Caco-2 (cell line): ENCODE results near the genes NOL8 and FGD3.

DNA sequence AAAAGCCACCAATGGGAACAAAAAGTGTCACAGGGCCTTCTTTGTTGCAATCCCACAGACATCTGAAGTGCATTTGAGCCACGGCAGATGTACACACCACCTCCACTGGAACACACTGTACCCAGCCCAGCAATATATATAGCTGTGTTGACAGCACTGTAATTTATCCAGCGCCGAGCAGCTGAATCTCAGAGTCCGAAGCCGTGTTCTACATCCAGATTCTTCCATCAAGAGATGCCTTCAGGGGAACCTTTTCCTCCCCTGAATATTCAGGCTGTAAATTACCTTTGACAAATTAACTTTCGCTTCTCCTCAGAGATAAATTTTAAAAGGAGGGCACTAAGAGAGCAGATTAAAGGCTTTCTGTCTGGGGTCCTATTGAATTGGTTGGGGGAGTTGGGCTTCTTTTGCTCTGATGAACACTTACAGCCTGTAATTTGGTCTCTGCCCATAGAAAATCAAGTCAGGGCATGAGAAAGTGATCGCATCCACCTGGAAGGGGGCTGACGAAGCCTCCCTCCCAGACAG is 76.4 kb downstream of the ROR2 start:
- PRO-cap: no peak
- RRBS: no CpG with 5 or more reads among the region's 8 CpGs

DNA sequence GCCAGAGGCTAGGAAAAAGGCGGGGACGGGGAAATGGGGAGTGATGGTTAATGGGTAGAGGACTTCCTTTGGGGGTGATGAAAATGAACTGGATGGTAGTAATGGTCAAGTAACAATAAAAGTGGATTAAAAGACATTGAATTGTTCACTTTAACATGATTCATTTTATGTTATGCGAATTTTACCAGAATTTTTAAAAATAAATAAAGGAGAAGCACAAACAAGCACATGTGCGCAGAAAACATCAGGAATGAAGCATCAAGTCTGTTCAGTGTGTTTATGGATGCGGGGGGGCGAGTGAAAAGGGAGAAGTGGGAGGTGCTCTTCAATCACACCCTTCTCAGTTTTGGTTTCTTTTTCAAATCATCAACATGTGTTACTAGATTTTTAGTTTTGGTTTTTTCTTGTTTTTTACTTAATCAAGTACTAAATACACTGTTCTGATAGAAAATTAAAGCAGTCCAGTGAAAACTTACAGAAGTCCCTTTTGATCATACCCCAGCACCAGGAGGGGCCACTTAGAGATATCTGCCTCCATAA is 16.1 kb downstream of the ROR2 start:
- PRO-cap: no peak
- RRBS: no CpG with 5 or more reads among the region's 6 CpGs

GRCh38 chr9:91945633-91946191 is 4.3 kb downstream of the ROR2 start:
- PRO-cap: no peak
- RRBS: no CpG with 5 or more reads among the region's 7 CpGs

DNA sequence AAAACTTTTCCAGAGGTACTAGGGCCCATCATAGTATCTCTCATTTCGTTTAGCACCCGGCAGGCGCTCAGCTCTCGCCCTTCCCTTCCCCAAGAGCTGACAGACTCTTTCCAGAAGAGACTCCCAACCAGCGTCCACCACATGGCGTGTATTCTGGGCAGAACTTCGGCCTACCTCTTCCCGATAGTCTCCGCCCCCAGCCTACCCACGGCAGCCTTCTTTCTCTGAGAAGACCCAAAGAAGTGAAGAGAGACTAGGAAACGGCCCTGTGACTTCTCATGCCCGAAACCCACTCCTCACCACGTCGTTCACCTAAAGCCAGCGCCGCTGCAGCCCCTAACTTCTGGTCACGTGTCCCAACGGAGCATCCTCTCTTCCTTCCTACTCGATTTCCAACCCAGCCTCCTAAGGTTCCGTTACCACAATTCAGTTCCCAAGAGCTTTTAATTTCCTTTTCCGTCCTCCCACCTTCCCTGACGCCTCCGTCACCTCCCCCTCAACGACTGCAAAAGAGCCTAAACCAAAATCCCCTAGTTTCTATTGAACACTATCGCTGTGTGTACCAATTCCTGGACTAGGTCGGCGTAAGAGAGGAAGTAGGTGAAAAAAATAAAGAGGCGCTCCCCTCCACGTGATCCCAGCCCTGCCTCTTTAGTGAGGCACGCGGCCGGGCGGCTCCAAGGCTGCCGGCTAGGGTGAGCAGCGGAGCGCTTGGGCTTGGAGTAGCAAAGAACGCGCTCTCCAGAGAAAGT is at the start of gene NOL8:
Gene NOL8 (minus strand): TSS at position 345 of the 752 bp plus-strand sequence.
- PRO-cap: bidirectional peak, plus-strand start at position 108 of the sequence, minus-strand start at position 108 of the sequence; bidirectional peak, plus-strand start at position 453 of the sequence, minus-strand start at position 345 of the sequence; bidirectional peak, plus-strand start at position 680 of the sequence, minus-strand start at position 590 of the sequence
- RRBS: no CpG with 5 or more reads among the region's 38 CpGs

DNA sequence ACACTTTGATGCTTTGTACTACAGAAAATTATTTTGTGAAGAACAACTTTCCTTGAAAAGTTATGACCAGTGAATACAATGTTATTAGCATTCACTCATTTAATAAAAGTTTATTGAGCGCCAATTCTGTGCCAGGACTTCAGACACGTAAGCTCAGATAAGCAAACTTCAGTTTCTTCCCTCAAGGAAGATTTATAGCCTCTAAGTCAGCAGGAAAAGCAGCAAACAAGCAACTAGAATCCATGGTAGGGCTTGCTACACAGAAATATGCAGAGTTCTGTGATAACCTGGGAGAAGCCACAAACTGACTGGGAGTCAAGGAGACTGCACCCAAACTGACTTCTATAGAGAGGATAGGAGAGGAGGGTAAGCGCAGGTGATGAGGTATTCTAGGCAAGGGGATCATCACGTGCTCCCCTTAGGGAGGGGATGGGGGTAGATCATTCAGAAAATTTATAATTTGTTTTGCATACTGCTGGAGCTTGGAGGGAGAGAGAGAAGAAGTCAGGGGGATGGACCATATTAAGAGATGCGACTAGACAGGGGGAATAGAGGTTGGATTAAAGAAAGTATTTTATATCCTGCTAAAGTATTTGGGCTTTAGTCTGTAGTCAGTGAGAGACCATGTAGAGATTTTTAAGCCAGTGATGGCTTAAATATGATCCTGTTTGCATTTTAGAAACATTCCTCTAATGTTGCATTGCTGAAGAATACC is 1.5 kb upstream of the OGN start:
- PRO-cap: no peak
- RRBS: no CpG with 5 or more reads among the region's 5 CpGs

GRCh38 chr9:92482132-92482644 is 53.6 kb downstream of the ECM2 start:
- PRO-cap: no peak
- RRBS: no CpG with 5 or more reads among the region's 3 CpGs

GRCh38 chr9:92624450-92625088 is 45.4 kb downstream of the IPPK start:
- PRO-cap: no peak
- RRBS: no CpG with 5 or more reads among the region's 5 CpGs

DNA sequence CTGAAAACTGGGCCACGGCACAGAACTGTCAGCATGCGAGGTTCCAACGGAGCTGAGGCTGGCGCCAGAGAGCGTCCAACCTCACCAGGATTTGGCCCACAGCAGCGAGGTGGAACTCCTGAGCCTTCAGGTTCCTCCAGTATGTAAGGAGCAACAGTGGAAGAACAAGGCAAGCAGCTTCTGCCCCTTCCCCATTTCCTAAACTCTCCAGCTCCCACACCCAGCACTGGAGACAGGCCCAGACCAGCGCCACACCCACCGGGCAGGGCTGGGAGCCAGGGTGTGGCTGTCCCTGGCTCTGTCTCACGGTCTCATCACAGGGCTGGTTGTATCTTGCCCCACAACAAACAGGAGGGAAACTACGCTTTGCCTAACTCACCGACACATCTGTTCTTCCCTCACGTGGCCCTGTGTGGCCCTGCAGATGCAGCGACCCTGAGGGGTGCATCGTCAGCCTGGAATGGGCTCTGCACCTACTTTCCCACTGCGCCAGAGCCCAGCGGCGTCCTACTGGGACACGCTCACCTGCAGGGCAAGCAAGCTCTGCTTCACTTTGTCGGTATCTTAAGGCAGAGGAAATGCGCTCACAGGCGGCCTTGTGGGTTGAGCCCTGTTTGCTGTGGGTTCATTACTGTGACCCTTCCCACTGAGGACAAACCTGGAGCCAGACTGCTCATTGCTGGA is 15.0 kb downstream of the IPPK start:
- PRO-cap: no peak
- RRBS: no CpG with 5 or more reads among the region's 21 CpGs

DNA sequence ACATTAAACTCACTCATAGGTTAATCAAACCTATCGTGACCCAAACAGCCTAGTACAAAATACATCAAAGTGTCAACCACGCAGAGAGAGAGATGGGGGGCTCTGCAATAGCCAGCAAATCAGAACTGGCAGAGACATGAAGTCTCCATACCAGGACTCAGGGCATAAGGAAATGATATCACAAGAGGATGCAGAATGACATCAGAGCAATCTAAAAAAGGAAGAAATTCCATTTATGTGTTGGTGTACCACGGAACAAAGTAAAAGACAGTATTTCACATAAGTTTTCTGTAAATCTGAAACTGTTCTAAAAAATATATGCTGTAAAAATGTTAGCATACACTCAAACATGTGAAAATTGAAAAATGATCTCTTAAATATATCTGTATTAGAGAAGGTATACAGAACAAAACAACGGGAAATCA is 24.6 kb downstream of the BICD2 start:
- PRO-cap: no peak
- RRBS: no CpG with 5 or more reads among the region's 4 CpGs

- PRO-cap: no peak
- RRBS: no CpG with 5 or more reads among the region's 8 CpGs
Measured at GRCh38 chr9:92756791-92757104, 7.9 kb downstream of the BICD2 start.

DNA sequence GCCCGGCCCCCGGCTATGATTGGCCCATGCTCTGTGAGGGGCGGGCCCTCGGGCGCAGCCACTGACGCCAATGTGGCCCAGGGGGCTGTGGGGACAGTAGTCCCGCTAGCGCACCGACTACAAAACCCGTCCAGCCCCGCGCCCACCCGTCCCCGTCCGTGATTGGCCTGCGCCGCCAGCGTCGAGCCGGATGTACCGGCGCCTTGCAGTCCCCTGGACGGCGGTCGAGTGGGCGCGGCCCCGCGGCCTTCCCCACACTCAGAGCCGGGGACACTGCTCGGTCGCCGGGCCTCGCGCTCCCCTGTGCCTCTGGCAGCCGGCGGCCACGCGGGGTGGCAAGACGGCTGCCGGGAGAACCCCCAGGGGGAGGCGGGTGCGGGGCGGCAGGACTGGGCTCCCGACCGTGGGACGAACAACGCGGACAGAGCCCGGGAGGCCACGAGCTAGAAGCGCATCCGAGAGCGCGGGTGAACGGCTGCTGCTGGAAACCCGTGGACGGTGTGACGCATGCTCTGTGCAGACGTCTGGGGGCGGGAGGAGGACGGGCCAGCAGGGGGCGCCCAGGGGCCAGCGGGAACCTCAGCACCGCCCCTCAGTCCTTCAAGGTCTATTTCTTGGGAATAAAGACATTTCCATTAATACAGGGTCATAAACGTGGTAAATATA is 456 bp upstream of the BICD2 start:
- PRO-cap: bidirectional peak, plus-strand start at position 208 of the sequence, minus-strand start outside the sequence; unidirectional peak, minus-strand start at position 502 of the sequence; unidirectional peak, minus-strand start at position 526 of the sequence
- RRBS: 3% methylated on average over 20 of the region's 66 CpGs

DNA sequence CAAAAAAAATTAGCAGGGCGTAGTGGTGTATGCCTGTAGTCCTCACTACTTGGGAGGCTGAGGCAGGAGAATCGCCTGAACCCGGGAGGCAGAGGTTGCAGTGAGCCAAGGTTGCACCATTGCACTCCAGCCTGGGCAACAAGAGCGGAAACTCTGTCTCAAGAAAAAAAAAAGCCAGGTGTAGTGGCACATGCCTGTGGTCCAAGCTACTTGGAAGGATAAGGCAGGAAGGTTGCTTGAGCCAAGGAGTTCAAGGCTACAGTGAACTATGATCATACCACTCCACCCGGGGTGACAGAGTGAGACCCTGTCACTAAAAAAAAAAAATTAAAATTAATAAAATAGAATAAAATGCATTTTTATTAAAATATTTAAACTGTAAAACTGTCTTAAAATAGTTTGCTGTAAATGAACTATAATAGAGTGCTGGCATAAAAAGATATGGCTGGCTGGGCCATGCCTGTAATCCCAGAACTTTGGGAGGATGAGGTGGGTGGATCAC is 35.9 kb downstream of the ZNF484 start:
- PRO-cap: no peak
- RRBS: no CpG with 5 or more reads among the region's 5 CpGs

DNA sequence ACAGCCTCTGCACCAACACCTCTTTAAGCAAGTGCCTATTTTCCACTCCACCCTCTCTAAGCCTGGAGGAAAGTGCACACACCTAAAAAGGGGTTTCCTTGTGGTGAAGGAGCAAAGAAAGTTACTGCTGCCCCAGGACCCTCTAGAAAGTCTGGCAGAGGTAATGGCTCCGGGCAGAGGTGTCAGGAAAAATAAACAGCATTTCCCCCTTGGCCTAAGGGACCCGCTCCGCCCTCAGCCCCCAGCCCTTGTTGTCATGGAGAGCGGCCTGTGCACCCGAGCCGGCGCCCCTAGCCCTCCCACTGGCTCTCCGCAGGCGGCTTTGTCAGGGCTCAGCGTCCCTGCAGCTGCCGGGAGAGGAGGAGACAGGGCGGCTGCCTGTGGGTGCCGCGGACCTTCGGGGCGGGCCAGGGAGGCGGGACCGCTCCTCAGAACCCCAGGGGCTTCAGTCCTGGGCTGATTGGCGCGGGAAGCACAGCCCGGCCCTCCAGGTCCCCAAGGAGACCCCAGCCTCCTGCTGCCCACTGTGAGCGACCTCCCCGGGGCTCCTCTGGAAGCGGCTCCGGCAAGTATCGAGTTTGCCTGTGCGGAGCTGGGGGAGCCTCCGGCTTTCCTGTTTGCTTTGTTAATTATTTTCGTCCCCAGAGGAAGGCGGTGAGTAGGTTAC is at the start of gene FGD3:
Gene FGD3 (plus strand): TSS at position 448 of the 667 bp plus-strand sequence.
- PRO-cap: bidirectional peak, plus-strand start at position 431 of the sequence, minus-strand start at position 304 of the sequence
- RRBS: 8% methylated on average over 15 of the region's 30 CpGs

DNA sequence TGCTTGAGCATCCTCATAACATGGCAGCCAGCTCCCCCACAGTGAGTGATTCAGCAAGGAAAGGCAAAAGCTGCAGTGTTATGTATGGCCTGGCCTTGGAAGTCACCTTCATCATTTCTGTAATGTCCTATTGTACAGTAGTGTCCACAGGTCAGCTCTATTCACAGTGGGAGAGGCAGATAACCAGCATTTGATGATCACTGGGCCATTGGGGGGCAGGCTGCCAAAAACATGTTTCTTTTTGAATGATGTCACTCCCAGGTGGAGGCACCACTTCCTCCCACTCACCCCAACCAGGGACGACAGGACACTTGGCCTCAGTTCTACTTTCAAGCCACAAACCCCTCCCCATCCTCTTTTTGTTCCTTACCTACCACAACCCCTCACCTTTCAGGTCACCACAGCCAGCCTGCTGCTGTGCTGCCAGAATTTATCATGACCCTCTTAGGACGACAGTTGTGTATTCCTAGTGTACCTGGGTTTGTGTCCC is 14.6 kb downstream of the FGD3 start:
- PRO-cap: no peak
- RRBS: no CpG with 5 or more reads among the region's 2 CpGs

DNA sequence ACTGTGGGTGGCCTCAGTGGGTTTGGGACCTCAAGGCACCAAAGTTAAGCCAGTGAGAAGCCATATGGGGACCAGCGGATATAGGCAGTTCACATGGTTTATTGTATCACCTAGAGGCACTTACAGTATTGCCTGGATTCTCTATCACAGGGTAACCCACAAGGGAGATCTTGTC is 21.5 kb downstream of the FGD3 start:
- PRO-cap: no peak
- RRBS: no CpG with 5 or more reads among the region's 1 CpG

DNA sequence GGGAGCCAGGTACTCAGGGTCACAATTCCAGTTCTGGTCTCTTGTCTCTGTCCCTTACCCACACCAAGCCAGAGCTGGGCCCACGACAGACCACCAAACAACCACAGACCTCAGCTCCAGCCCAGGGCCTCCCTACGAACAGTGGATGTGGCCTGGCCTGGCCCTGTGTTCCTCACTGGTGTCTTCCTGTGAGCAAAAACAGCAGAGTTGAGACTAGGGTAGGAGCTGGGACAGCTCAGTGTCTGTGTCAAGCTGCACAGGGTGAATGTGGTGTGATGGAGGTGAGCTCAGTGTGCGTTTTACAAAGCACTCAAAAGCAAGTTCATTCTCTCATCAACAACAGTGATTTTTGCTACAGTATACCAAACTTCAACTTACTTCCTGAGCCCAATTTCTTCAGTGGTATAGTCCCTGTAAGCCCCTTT is 33.3 kb upstream of the SUSD3 start:
- PRO-cap: no peak
- RRBS: no CpG with 5 or more reads among the region's 3 CpGs

GRCh38 chr9:93040202-93040768 is 18.2 kb upstream of the SUSD3 start:
- PRO-cap: no peak
- RRBS: no CpG with 5 or more reads among the region's 11 CpGs

- PRO-cap: no peak
- RRBS: 93% methylated on average over 2 of the region's 14 CpGs
Measured at GRCh38 chr9:93121546-93122403, 12.3 kb downstream of the NINJ1 start.

- PRO-cap: no peak
- RRBS: no CpG with 5 or more reads among the region's 16 CpGs
Measured at GRCh38 chr9:93186149-93186896, 2.4 kb downstream of the WNK2 start.

DNA sequence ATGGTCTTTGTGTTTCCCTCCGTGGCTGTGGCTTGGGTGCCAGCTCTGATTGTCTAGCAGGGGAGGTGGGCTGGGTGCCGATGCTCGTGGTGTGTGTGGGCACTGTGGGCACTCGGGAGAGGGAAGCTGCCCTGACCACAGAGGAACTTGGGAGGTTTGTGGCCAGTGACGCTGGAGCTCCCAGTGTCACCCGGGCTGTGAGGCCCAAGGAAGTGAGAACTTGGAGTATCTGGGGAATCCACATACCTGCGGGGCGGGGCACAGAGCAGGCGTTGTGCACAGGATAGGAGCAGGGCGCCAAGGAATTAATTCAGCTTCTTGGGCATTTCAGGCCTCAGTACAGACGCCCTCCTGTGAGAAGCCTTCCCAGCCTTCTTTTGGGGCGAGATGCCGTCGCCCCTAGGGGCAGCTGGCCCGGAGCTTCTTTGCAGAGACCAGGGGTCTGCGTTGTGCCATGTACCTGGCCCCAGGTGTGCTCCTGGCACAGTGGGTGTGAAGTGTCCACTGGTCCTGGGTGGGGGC is 47.5 kb downstream of the WNK2 start:
- PRO-cap: no peak
- RRBS: no CpG with 5 or more reads among the region's 16 CpGs